Paraaortic lymph node (tissue), 1 donor: ENCODE results near the genes STK32A, C5orf46, MARCOL and ABLIM3.

DNA sequence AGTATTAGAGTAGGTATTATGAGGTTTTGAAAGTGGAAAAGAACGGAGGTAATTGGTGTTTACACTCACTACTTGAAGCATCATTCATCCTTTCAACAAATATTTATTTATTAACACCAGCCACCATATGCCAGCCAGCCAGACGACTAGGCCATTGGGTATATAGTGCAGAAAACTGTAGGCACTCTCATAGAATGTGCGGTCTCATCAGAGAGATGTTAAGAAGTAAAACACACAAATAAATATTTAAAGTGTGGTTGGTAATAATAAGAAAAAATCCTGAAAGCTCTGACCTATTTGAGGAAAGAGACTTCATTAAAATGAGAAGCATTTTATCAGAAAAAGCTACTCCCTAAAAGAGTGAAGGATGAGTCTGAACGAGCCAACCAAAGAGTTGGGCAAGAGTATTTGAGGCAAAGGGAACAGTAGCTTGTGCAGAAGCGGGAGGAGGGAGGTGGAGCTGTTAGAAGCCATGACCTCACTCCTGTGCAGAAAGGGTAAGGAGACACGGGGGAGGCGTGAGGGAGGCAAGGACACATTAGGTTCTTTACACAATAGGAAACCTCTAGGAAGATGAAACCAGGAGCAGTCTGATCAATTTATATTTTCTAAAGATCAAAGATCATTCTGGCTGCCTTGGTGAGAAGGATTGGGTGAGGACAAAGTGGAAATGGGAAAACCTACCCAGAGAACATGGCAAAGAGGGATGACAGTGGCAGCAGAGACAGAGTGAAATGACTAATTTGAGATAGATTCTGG, 29.4 kb downstream of the SH3RF2 start:
- PRO-cap: no peak

- PRO-cap: no peak
These were observed 40.0 kb downstream of the SH3RF2 start for GRCh38 chr5:145976304-145976807.

DNA sequence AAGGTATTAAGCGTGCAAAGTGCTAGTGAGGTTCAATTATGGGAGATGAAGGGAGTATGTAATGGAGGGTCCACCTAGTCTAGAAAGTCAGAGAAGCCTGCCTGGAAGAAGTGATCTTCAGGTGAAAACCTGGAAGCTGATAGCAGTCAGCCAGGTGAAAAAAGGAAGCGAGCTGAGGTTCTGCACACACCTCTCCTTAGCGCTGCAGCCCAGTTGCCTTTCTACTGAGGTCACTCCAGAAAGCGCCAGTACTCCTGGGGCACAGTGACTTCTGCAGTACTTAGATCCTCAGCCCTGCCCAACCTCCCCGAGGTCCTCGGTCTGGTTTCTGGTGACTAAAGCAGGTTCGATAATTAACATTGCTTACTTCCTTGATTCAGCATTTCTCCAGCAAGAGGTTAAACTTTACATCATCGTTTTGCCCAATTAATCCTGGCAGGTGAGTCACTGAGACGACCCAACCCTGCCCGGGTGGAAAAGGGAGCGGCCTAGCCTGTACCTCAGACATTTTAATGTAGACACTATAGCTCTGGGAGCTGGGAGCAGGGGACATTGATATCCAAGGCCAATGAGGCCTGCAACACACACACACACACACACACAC, 77.7 kb downstream of the PLAC8L1 start:
- PRO-cap: no peak

- PRO-cap: no peak
These were observed 37.3 kb downstream of the PLAC8L1 start for GRCh38 chr5:146067990-146068630.

- PRO-cap: no peak
These were observed 11.8 kb downstream of the TCERG1 start for GRCh38 chr5:146458600-146459570.

- PRO-cap: no peak
These were observed 26.0 kb downstream of the GPR151 start for GRCh38 chr5:146489658-146490671.

- PRO-cap: no peak
These were observed 93.3 kb upstream of the GPR151 start for GRCh38 chr5:146609323-146609607.

DNA sequence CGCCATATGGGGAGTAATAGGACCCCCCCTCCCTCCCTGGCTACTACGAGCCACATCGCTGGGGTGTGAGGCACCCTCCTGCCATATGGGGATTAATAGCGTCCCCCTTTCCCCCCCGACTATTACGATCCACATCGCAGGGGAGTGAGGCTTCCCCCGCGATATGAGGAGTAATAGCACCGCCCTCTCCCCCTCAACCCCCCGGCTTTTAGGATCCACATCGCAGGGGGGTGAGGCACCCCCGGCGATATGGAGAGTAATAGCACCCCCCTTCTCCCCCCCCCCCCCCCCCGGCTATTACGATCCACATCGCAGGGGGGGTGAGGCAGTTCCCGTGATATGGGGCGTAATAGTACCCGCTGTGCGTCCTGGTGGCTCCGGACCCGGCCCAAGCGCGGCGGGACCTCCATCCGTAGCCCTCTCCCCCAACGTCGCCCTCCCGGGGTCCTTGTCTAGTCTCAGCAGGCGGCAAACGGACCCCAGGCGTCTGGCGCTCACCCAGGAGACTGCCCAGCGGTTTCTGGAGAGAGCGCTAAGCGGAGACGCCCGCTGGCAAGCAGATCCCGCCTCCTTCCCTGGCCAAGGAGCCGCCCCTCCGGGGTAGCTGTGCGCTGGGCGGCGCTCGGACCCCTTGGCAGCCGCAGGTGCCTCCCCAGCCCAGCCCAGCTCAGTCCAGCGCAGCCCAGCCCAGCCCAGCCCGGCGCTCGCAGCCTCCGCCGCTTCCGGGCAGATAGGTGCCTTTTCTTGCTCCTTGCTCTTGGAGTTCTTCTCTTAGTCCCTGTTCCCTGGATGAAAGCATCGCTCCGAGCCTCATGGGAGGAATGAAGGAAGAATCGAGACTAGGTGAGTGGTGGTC, at the start of gene STK32A:
STK32A (plus strand) TSS at position 670 of the 856 bp plus-strand sequence.
- PRO-cap: bidirectional peak, plus-strand start at position 675 of the sequence, minus-strand start at position 574 of the sequence

DNA sequence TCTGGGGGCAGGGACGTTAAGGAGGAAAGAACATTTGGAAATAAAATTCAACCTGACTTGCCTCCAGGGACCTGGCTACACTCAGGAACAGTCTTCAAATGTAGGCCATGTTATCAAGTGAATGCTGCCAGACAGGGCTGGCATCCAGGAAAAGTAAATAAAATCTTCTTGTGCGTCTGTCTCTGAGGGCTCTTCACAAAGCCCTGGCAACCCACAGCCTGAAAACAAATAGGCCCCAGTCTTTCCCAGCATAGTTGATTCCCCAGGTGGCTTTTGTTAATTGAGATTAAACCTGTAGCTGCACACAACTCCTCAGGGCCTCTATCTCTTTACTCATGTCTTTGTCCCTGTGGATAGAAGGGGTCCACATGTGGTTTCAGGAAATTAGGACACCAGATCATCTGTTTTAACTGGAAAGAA, 55.5 kb downstream of the STK32A start:
- PRO-cap: no peak

DNA sequence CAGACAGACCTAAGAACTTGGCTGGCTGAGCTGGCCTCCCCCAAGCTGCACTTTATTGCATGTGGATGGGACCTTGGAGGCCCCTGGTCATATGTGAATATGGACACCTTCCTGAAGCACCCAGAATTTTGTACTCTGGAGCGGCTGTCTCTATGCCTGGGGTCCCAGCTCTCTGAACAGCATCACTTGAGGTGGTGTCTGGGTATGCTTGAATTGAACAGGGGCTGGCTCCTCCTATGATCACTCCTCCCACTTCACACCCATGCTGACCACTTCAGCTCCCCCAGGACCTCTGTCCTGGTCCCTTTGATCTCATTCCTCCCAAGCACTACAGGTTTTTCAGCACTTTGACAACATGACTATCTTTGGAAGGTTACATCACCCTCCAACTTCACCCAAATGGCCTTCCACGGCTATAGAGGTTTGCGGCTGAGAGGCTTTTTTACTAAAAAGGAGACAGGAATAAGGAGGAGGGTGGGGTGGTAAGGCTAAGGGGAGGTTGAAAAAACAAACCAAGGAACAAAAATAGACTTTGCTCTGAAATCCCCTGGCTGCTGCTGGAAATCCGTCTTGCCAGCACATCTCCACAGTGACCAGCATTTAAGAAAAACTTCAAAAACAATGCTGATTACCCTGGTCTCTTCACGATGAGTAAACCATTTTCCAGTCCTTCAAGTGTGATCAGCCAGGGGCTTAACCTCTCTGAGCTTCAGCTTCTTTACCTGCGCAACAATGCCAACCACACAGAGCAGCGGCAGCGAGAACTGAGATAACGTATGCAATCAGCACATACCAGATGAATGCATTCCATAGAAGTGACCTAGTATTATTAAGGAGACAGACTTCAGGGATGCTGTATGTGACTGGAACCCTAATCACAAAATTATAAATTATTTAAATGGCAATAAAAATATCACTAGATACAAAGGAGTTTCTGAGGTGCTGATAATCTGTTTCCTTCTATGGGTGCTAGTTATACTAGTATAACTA, 102.7 kb downstream of the DPYSL3 start:
- PRO-cap: bidirectional peak, plus-strand start at position 550 of the sequence, minus-strand start at position 299 of the sequence

DNA sequence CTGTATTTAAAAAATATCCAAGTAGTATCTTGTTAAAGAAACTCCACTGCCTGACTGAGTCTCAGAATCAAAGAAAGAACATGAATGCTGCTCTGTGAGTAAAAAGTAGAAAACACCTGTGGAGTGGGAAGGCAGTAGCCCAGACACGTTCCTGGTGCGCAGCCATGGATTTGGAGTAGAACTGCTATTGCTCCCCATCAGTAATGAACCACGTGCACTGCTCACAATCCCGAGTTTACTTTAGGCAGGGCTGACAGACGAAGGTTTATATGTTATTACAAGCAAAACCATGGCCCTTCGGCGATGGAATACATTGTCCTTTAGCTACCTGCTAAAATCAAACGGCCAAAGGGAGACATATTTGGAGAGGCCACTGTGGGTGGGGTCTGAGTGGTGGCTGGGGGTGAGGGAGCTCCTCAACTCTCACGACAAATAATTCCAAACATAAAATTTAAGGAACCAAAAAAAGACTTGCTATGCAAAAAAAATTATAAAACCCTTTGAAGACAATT, 55.3 kb downstream of the DPYSL3 start:
- PRO-cap: no peak

DNA sequence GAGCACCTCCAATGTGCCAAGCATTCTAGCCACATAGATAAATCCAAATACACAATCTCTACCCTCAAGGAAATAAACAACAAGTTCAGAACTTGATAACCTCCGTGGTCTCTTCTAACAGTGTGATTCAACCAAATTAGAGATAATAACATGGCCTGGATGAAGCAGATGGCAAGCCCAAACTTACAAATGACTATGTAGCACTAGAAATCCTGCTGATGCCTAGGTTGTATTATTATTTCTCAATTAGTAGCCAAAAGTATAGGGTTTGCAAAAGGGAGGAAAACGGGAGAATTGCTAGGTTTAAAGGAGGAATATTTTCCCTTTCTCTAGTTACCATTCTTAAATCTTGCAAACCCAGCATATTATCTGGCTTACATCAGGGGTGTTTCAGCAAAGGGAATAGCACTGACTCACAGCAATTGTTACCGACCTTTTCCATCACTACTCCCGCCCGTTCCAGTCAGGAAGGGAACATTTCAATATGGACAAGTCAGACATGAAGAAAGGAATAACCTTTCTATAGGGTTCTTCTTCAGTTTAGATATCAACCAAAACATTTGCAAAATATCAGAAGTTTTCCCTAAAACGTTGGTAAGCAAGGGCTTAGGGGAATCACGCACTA, 2.3 kb downstream of the DPYSL3 start:
- PRO-cap: no peak

- PRO-cap: no peak
These were observed at the start of gene C5orf46 for GRCh38 chr5:147906253-147906907. C5orf46 (minus strand) TSS chr5:147906538.

GRCh38 chr5:147985540-147986004, 78.2 kb upstream of the SPINK5 start:
- PRO-cap: no peak

- PRO-cap: no peak
These were observed at the start of gene MARCOL for GRCh38 chr5:148238250-148238697. MARCOL (plus strand) TSS chr5:148238525.

DNA sequence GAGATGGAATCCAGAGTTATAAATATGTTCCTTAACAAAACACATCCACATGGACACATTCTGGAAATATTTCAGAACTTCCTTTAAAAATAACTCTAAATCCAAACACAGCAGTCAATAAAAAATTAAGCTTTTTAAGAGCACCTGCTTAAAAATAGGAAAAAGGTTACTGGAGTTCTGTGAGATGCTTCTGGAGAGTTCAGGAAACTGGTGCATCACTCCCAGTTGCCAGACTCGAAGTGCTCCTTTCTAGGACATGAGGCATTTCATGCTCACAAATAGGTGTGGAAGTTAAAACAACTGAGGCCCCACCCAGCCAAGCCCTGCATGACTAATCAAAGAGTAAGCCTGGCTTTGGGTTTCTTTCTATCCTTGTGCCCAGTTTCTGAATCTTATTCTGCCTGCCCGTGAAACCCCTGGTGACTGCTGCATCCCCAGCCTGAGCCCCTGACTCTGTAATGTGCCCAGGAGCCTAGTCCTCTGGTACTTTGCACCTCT, 7.6 kb downstream of the SPINK9 start:
- PRO-cap: no peak

DNA sequence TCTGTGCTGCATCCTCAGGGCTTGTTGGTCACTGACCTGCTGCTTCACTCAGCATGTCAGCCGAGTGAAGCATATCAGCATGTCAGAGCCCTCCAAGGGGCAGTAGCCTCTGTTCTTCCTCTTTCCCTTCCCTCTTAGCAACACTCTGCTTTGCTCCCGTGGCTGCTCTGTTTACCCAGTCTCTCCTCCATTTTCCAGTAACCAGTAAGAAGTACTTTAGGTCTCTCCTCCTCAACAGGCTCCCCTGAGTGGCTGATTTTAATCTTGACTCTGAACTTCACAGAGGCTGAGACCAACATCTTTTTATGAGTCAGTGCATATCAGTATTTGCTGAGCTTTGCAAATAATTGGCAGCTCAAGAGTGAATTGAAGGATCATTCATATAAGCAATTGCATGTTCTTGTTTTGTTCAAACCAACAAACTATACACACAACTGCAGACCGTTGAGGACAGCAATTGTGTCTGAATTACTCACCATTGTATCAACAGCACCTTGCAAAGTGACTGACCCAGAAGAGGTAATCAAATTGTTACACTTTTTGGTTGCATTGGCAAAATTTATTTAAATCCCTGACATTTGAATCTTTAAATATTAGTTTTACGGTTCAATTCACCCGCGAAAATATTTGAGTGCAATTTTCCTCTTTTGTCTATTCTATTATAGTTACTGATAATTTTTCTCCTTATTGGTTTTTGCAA, 18.4 kb upstream of the ADRB2 start:
- PRO-cap: no peak

DNA sequence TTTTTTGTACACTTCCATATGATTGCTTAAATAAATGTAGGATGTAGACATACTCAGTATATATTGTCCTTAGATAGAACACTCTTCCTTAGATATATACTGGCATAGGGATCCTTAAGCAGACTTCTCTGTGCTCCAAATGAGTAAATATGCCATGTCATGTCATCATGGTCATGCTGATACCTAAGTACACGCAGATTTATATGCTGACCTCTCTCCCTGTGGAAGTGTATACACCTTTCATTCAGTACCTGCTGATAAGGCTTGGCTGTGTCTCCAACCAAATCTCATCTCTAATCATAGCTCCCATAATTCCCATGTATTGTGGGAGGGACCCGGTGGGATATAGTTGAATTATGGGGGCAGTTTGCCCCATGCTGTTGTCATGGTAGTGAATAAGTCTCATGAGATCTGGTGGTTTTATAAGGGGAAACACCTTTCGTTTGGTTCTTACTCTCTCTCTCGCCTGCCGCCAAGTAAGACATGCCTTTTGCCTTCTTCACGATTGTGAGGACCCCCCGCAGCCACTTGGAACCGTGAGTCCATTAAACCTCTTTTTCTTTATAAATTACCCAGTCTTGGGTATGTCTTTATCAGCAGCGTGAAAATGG, 10.3 kb downstream of the ADRB2 start:
- PRO-cap: no peak

DNA sequence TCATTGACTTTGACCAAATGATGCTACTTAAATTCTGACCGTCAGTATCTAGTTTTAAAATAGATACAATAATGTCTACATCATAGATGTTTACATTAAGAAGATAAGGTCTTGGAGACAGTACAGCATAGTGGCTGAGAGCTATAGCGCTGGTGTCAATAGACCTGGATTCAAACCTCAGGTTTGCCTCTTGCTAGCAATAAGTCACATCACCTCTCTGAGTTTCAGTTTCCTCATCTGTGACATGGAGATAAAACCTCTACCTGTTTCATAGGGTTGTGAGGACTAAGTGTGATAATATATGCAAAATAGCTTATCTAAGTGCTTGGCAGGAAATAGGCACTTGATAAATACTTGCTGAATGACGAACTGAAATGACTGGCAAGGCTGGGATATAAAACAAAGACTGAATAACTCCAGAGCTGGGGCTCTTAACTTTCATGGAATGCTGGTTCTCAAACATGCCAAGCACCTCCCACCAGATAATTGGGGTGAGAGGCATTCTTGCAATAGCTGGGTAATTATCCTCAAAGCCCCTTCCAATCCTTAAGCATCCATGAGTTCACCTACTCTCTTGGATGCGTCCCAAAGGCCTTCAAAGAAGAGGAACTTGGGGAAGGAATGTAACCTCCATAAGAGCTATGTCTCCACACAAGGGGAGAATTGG, 87.5 kb downstream of the ADRB2 start:
- PRO-cap: no peak

GRCh38 chr5:149141284-149141997, at the start of gene ABLIM3:
ABLIM3 (plus strand) TSS chr5:149141493.
- PRO-cap: bidirectional peak, plus-strand start at chr5:149141493, minus-strand start at chr5:149141399; unidirectional peak, plus-strand start at chr5:149141766